Gallbladder (tissue), 1 donor: ENCODE measurements around a stretch of chr18.

- PRO-cap: no peak
These were observed 1.7 kb upstream of the LPIN2 start for GRCh38 chr18:3014663-3014938.

DNA sequence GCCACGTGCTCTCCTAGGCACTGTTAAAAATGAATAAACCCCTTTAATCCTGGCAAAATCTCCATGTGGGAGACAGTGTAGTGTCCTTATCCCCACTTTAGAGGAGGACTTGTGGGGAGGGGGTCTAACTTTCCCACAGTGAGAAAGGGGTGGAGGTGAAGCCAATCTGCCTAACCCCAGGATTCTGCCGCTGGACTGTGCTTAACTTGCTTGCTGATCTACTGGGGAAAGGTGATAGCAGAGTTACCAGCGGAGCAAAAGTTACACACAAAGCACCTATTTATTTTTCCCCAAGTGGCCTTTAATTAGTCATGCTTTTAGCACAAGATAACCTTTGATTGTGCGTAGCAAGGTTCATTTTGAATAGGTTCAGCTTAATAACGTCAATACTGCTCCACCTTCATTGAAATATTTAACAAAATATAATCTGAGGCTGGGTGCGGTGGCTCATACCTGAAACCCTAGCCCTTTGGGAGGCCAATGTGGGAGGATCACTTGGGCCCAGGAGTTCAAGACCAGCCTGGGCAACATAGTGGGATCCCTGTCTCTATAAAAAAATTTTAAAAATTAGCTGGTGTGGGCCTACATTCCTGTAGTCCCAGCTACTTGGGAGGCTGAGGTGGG, 30.3 kb upstream of the LPIN2 start:
- PRO-cap: no peak

DNA sequence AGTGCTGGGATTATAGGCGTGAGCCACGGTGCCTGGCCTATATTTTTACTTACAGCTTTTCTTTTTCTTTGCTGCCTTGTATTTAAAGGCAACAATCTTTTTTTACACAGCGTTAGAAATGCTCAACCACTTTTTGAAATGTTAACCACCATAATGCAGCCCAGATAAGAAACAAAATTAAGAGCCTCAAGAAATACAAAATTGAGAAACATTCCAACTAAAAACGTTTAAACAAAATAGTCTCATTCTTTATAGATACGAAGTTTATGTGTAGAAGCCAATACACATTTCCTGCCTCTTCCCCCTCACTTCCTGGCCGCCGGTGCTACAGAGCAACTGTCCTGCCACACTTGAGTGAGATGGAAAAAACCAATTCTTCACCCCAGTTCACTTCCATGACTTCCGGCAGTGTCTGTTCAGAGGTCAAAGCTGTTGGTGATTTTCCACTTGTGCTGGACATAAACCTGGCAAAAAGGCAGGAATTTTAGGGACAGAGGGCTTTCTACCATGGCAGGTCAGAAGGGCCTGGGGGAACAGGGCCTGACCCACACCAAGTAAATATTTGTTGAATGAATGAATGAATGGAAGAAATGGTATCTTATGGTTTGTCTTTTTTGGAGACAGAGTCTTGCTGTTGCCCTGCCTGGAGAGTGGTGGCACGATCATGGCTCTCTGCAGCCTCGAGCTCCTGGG, 47.6 kb upstream of the LPIN2 start:
- PRO-cap: no peak

- PRO-cap: no peak
These were observed 101.2 kb upstream of the LPIN2 start for GRCh38 chr18:3114088-3114566.

DNA sequence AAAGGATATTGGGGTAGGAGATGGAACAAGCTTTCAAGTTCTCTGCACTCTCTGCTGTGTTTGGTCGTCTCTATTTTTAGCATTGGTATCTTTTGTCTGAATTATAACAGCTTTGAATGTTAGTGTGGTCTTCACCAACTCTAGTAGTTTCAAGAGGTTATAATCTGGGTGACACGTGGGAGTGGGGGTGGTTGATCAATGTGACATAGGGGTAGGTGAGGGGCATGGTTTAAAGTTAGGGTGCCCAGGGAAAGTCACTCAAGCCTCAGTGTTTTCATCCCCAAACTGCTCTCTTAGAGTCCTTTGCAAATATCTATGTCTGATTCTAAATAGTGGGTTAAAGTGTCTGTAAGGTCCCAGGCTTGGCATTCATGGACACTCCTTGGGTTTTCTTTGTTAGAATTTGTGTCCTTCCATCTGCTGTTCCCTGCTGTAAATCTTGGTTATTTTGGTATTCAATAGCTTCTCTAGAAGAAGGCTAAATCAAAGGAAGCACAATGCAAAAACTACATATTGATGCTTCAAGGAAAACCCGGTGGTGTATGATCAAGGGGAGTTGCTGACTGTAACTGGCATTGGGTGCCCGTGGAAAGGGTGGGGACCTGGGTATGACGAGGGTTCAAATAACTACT, 9.5 kb downstream of the MYOM1 start:
- PRO-cap: no peak

- PRO-cap: bidirectional peak, plus-strand start at chr18:3214984, minus-strand start at chr18:3215141
These were observed 5.1 kb downstream of the MYOM1 start for GRCh38 chr18:3214556-3215253.

DNA sequence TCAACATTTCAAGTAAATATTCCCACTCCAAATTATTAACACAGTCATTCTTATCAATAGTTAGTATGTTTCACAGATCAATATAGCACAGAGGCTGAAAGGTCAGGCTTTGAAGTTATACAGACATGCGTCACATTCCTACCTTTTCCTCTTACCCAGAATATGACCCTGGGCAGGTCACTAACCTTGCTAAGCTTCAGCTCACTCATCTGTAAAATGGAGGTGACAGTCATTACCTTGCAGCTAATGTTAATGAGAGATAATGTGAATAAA, 13.8 kb upstream of the MYL12A start:
- PRO-cap: no peak

- PRO-cap: no peak
These were observed 3.2 kb downstream of the MYL12A start for GRCh38 chr18:3250510-3251435.

- PRO-cap: no peak
These were observed 4.5 kb upstream of the MYL12B start for GRCh38 chr18:3257112-3258090.

GRCh38 chr18:3389047-3389313, 61.0 kb upstream of the TGIF1 start:
- PRO-cap: no peak

DNA sequence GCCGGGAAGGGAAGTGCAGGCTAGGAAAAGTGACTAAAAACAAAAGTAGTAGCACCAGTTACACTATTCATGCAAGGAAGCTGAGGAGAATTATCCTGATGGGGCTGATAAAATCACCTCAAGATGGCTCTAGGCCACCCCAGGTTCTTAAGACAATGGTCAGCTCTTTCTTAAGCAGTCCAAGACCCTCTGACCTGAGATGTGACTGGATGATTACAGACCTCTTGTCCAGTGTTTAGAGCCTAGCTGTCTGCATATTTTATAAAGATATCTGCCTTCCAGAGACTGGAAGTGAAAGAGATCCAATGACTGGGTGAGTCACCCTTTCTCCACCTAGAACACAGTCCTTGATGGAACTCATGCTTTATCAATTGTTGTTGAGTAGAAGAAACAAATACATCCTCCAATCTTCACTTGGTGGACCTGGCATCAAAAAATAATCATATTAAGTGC, 3.4 kb upstream of the TGIF1 start:
- PRO-cap: no peak

GRCh38 chr18:3452213-3452969, 2.4 kb downstream of the TGIF1 start:
- PRO-cap: bidirectional peak, plus-strand start at chr18:3452730, minus-strand start at chr18:3452611

- PRO-cap: bidirectional peak, plus-strand start at chr18:3456122, minus-strand start at chr18:3456020
These were observed 6.0 kb downstream of the TGIF1 start for GRCh38 chr18:3455678-3456645.

- PRO-cap: no peak
These were observed 70.3 kb downstream of the TGIF1 start for GRCh38 chr18:3520321-3520712.

GRCh38 chr18:3597264-3598138, 147.5 kb downstream of the TGIF1 start:
- PRO-cap: no peak

DNA sequence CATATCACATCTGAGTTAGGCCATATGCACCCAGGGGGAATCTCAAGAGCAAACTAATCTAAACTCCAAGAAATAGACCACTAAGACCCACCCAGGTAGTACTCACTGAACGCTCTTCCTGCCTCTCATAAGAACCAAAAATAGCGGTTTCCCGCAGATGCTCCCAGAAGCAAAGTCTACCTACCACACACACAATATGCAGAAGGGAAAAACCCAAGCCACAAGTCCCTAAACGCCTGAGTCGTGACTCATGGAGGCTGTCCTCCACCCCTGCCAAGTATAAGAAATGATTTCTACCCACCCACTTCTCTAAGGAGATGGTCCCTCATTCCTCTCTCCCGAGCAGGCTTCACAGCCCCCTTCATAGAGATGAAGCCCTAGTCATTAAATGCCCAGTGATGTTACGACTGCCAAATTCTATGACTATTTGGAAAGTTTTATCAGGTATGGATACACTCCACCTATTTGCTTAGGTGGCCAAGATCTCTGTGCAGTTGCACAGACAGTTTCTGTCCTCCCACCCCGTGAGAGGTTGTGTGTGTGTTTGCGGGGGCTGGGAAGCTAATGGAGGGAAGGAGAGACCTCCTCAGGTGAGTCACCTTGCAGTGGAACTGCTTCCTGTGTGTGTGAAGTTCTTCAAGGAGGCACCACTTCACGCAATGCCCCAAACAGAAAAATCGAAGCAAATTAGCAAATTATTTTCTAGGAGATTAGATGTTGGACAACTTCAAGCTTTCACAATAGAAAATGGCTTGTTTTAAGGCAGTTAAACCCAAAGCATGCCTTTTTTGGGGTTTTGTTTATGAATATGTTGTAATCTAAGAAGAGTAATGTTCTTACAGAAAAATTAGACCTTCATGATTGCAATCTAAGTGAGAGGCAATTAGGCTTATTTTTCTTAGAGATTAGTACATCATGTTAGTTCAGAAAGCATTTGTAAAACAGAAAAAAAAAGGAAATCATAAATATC, 175.1 kb downstream of the TGIF1 start:
- PRO-cap: unidirectional peak, minus-strand start at position 142 of the sequence; unidirectional peak, minus-strand start at position 178 of the sequence; unidirectional peak, minus-strand start at position 628 of the sequence

GRCh38 chr18:3660737-3661713, 211.1 kb downstream of the TGIF1 start:
- PRO-cap: no peak

DNA sequence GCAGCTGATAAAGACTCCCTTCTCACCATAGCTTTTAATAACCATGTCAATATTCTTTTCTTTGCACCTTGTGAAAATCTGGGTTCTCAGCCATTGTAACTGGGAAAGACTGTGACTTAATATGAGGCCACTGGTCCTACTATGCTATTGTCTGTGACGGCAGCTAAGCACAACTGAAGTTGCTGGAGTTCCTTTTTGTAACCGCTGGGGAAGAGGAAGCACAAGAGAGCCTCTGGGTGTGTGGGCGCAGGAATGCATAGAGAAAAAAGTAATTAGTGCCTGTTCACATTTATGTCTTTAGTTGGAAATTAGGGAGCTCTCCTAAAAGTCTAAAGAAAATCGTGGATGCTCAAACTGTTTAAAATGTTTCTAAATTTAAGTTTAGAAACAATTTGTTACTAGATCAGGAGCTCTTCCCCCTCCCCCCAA, 214.9 kb downstream of the TGIF1 start:
- PRO-cap: no peak

- PRO-cap: no peak
These were observed 215.8 kb downstream of the TGIF1 start for GRCh38 chr18:3665625-3666264.

DNA sequence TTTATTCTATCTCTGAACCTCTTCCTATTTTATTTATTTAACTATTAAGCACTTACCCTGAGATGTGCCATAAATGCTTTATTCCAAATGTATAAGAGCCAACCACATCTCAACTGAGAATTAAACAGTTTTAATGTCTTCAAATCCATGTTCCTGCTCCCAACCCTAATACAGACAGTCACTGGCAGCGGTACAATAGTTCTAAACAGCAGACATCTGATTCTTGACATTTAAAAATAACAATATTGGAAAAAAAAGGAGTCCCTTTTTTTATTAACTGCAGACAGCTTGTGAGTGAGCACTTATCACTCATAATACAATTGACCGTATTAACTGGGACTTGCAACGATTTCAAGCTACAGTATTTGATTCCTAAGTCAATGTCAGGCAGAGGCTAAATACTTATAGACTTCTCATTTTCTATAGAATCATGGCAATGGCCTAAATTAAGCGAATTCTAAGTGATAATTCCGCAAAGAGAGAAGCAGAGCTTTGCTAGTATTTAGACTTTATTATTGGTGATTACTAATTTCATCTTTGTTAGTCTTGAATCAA, 424.7 kb downstream of the TGIF1 start:
- PRO-cap: unidirectional peak, minus-strand start at position 318 of the sequence